ENCODE measurements around a stretch of chr9.

DNA sequence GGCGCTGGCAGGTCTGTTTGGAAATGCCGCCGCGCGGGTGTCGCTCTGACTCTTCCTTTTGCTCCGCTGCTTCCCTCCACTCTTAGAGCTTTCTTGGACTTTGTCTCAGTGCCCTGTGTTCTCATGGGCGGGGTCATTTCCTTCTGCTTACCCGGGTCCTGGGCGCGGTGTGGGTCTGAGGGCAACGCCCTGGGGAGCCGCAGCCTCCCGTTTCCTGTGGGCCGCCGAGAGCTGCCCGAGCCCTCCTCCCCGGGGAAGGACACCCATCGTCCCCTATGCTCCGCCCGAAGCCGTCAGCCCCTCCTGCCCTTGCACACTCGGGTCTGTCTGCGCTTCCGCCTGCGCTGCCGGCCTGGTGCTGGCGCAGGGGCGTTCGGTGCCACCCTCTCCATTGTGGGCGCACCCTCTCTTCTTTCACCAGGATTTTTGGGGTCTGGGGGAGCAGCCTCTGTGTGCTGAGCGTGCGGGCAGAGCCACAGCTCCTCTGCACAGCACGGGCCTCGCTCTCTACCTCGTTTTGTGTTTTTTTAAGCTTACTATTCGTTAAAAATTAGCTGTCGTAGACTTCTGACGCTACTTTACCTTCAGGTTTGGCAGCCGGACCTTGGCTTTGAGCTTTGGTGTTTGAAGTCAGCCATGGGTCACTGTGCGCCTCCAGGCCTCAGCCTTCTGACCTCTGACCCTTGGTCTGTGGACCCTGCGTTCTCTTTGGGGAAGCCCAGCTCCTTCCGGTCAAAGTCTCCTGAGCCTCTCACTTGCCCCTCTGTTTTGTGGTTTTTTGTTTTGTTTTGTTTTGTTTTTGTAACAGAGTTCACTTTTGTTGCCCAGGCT lies 88.4 kb upstream of the CACNA1B start:
- PRO-cap, result no peak
- RAMPAGE, long total RNA, 4 experiments, result no peak in any of the 4 experiments